Renal cortical epithelial cell (primary cell): ENCODE measurements around a stretch of chr11.

- RRBS, result no CpG with 5 or more reads among the region's 38 CpGs
Measured at GRCh38 chr11:67398282-67399162, 3.1 kb downstream of the PPP1CA start.

GRCh38 chr11:67428699-67429813, 762 bp downstream of the RPS6KB2 start:
- RRBS, result 2% methylated on average over 4 of the region's 27 CpGs

DNA sequence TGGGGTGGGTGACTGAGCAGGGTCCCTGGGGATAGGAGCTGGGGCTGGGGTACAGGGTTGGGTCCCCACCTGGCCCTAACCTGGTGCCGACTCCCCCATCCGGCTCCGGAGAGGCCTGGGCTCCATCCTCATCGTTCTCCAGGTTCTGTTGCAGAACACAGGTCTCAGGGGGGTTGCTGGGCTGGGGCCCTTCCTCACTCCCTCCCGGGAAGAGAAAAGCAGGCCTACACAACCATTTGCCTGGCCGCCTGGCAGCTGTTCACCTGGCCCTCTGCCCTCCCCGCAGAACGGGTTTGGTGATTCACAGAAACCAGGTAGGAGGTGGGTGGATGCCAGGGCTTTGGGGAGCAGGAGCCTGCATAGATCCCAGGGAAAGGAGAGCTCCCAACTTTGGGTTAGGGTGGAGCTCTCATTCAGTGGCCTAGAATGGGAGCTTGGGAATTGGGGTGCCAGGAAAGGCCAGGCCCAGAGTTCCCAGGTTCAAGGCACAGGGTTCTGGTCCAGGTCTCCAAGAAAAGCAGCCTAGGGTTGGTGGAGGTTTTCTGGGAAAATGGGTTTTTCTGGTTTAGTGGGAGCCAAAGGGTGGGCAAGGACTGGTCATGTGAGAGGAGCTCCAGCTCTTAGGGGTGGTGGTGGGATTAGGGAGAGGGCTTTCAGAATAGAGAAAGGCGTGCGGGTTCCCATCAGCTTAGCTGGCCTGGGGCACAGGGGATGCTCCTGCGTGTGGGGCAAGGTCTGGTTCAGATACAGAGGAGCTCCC, 923 bp downstream of the TMEM134 start:
- RRBS, result 19% methylated on average over 3 of the region's 11 CpGs

DNA sequence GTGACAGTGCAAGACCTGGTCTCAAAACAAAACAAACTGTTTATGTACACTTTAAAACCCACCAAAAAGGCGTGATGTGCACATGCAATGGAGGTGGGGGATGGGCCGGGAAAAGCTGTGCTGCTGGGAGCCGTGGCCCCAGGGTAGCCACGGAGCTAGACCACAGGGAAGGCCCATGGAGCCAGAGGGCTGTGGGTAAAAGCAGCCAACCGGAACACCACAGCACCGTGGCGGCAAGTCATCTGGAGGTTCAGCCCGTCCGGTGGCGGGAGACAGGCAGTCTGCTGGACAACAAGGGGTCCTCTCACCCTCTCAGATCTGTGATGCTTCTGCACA, 6.7 kb upstream of the CABP2 start:
- RRBS, result 18% methylated on average over 7 of the region's 10 CpGs

GRCh38 chr11:67572645-67573272, 10.9 kb upstream of the GSTP1 start:
- RRBS, result no CpG with 5 or more reads among the region's 16 CpGs

- RRBS, result 51% methylated on average over 5 of the region's 20 CpGs
Measured at GRCh38 chr11:67628759-67629269, 923 bp downstream of the NUDT8 start.

DNA sequence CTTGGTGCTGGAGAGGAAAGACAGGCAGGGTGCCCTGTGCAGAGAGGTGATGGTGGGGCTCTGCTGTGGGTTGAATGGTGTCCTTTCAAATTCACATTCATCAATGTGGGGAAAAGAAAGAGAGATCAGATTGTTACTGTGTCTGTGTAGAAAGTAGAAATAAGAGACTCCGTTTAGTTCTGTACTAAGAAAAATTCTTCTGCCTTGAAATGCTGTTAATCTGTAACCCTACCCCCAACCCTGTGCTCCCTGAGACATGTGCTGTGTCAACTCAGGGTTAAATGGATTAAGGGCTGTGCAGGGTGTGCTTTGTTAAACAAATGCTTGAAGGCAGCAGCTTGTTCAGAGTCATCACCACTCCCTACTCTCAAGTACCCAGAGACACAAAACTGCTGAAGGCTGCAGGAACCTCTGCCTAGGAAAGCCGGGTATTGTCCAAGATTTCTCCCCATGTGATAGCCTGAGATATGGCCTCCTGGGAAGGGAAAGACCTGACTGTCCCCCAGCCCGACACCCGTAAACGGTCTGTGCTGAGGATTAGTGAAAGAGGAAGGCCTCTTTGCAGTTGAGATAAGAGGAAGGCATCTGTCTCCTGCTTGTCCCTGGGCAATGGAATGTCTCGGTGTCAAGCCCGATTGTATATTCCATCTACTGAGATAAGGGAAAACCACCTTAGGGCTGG, 83.5 kb upstream of the ALDH3B2 start:
- RRBS, result no CpG with 5 or more reads among the region's 7 CpGs

- RRBS, result no CpG with 5 or more reads among the region's 3 CpGs
Measured at GRCh38 chr11:67779156-67779542, 104.7 kb upstream of the ALDH3B2 start.

DNA sequence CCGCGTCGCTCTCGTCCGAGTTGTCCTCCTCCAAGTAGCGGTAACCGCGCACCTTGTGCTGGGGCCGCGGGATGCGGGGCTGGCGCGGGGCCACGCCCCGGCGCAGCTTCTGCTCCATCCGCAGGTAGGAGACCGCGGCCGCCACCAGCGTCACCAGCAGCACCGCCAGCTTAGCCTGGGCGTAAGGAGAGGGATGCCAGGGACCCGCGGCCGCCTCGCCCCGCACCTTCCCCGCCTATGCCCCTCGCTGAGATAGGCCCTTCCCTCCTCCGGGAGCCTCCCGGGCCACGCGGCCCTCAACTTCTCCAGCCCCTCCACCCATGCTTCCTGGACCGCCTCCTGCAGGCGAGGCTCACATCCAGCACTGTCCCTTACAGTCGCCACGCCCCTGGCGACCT, 12.2 kb downstream of the UNC93B1 start:
- RRBS, result no CpG with 5 or more reads among the region's 39 CpGs

- RRBS, result no CpG with 5 or more reads among the region's 5 CpGs
Measured at GRCh38 chr11:68082295-68082920, 38.8 kb downstream of the CHKA start.

GRCh38 chr11:68107490-68108113, 13.6 kb downstream of the CHKA start:
- RRBS, result no CpG with 5 or more reads among the region's 12 CpGs

DNA sequence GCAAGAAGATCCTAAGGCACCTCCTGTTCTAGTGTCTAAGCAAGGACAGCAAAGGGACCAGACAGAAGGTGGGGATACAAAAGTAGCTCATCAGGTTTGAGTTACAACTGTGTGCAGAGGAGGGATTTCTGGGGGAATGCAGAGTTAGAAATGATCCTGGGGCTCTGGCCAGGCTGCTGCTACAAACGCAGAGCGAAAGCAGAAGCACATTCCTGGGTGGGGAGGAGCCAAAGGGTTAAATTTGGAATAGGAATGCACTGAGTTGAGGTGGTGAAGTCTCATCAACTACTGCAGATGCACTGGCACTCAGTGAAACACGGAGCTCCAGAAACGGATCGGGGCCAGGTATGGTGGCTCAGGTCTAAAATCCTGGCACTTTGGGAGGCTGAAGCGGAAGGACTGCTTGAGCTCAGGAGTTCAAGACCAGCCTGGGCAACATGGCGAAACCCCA, 3.3 kb downstream of the CHKA start:
- RRBS, result no CpG with 5 or more reads among the region's 7 CpGs

GRCh38 chr11:68127950-68129149, 7.2 kb upstream of the CHKA start:
- RRBS, result 5% methylated on average over 10 of the region's 60 CpGs

GRCh38 chr11:68259109-68259607, 12.6 kb downstream of the C11orf24 start:
- RRBS, result no CpG with 5 or more reads among the region's 10 CpGs

DNA sequence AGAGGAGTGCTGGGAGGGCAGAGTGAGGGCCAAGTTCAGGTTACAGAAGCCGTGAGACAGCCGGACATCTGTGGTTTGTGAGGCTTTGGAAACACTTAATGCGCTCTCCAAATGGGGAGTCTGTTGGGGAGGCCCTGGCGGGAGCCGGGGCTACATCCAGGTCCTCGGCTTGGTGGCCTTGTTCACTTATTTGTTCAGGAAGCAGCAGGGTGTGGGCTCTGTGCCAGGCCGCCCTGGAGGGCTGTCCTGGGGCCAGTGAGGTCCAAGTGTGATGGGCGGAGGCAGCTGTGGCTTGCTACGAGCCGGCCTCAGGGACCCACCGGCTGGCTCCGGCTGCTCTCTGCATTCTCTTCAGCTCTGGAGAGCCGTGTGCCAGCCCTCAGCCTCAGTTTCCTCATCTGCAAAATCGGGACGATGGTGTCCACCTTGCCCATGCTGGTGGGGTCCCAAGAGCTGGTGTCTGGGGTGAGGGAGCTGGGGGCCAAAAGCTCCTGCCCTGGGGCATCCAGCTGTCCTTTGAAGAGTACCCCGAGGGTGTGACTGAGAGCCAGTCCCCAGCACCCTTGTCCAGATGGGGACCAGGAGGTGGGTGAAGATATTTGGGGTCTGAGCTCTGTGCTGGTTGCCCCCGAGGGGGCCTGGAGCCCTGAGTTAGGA, 4.6 kb downstream of the LRP5 start:
- RRBS, result 46% methylated on average over 3 of the region's 17 CpGs

DNA sequence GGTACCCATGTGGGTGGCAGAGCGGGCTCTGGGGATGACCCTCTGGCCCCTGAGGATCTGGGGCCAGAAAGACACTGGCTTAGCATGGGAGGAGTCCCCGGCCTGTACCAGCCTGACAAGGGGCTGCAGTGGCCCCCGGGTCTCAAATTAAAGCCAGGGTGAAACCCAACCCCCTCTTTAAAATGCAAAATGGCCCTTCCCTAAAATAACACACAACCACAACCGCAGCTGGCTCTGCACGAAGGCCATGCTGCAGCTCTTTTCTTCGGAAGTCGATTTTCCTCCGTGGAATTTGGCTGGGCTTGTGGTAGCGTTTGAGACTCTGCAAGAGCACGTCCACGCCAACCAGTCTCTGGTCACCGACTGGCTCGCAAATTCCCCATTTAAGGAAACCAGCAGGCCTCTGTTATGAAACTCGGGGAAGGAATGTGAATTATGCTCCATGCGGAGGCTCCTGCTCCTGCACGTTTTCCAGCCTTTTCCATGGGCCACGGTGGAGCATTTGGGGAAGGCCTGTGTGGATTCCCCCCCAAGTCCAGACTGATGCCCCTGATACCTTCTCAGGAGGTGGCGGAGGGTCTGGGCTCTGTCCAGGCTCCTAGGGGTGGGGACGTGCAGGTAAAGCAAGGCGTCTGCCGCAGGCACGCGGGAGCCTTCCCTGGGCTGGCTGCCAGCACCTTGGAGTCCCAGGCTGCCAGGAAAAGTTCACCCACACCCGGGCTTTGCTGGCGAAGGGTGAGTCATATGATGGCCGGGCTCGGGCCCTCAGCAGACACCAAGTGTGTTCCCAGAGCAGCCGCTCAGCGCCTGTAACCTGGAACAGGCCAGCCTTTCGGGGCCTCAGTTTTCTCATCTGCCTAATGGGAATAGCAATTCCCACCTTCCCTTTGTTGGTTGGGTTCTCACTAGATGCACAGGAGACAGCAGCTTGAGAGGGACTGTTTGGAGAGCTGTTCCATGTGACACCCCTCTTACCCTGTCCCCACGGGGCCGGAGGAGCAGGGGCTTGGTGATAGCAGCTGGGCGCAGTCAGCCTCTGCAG, 41.9 kb downstream of the LRP5 start:
- RRBS, result no CpG with 5 or more reads among the region's 33 CpGs

DNA sequence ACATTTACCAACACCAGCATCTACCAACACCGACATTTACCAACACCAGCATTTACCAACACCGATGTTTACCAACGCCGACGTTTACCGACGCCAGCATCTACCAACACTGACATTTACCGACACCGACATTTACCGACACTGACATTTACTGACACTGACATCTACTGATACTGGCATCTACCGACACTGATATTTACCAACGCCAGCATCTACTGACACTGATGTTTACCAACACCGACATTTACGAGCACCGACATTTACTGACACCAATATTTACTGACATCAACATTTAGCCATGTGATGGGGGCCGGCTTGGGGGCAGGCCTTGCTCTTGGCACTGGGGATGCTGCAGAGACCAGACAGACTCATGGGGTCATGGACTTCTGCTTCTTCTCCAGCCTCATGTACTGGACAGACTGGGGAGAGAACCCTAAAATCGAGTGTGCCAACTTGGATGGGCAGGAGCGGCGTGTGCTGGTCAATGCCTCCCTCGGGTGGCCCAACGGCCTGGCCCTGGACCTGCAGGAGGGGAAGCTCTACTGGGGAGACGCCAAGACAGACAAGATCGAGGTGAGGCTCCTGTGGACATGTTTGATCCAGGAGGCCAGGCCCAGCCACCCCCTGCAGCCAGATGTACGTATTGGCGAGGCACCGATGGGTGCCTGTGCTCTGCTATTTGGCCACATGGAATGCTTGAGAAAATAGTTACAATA, 70.9 kb upstream of the PPP6R3 start:
- RRBS, result no CpG with 5 or more reads among the region's 26 CpGs

GRCh38 chr11:68396249-68397040, 64.1 kb upstream of the PPP6R3 start:
- RRBS, result no CpG with 5 or more reads among the region's 23 CpGs

DNA sequence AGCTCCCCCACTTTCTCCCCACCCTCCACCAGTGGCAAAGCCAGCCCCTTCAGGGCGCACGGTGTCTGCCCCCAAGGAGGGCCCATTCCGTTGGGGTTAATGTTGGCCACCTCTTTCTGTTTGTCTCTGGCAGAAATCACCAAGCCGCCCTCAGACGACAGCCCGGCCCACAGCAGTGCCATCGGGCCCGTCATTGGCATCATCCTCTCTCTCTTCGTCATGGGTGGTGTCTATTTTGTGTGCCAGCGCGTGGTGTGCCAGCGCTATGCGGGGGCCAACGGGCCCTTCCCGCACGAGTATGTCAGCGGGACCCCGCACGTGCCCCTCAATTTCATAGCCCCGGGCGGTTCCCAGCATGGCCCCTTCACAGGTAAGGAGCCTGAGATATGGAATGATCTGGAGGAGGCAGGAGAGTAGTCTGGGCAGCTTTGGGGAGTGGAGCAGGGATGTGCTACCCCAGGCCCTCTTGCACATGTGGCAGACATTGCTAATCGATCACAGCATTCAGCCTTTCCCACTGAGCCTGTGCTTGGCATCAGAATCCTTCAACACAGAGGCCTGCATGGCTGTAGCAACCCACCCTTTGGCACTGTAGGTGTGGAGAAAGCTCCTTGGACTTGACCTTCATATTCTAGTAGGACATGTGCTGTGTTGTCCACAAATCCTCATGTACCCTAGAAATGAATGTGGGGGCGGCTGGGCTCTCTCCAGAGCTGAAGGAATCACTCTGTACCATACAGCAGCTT, 22.1 kb upstream of the PPP6R3 start:
- RRBS, result no CpG with 5 or more reads among the region's 23 CpGs

GRCh38 chr11:68447591-68448018, 12.9 kb upstream of the PPP6R3 start:
- RRBS, result no CpG with 5 or more reads among the region's 15 CpGs